Vein endothelial cell (primary cell): ENCODE measurements around the gene KCNMA1.

- CAGE, long polyA plus RNA = no peak
Observed at GRCh38 chr10:75112381-75112724, 897 bp downstream of the SAMD8 start.

DNA sequence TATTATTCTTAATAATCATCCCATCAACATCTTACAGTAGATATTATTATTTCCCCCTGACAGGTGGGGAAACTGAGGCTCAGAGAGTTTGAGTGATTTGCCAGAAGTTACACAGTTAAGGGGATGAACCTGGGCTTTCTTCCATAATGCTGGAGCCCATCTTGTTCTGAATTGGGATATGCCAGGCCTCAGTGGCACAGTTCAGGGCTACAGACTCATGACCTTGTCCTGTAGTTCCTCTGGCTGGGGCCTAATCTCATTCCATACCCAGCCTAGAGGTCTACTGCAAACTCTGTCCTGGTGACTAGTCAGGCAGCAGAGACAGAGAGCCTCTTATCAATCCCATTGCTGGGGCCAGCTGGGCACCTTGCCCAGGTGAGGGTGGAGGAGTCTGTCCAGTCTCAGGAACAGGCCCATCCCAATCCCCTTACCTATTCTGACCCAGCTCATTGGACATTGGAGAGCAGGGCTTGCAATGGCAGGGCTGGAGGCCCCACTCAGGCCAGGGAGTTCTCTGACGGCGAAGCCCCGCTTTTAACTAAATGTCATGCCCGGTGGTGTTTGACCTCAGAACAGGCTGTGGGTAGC lies 28.0 kb upstream of the COMTD1 start:
- CAGE, long polyA plus RNA = no peak

GRCh38 chr10:75400284-75400774 lies 1.2 kb downstream of the ZNF503 start:
- CAGE, long polyA plus RNA = no peak

DNA sequence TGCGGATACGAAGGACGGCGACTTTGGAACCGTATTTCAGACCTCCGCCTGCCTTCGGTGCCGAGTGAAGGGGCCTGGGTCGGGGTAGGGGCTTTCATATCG lies 938 bp downstream of the ZNF503 start:
- CAGE, long polyA plus RNA = no peak

GRCh38 chr10:75408498-75408943 lies 7.0 kb upstream of the ZNF503 start:
- CAGE, long polyA plus RNA = no peak

GRCh38 chr10:75408944-75410011 lies 7.7 kb upstream of the ZNF503 start:
- CAGE, long polyA plus RNA = no peak

DNA sequence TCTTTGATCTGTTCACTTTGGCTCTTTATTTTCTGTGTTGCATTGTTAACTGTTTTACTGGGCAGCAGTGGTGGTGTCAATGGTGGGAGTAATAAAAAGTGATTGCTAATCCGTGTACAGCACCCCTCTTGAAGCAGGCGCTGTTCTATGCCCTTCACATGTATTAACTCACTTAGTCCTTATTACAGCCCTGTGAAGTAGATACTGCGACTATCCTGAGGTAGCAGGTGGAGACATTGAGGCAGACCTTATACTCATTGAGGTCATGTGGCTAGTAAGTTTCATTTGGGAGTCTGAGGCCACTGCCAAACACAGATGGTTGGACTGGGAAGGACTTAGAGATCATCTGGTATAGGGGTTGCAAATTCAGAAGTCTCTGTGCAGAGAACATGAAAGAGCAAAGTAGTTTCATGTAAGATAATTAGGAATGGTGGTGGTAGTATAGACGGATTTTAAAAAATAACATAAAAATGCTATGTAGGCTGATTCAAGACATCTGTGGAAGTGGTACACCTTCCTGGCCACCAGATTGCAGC lies 90.6 kb downstream of the LRMDA start:
- CAGE, long polyA plus RNA = no peak

DNA sequence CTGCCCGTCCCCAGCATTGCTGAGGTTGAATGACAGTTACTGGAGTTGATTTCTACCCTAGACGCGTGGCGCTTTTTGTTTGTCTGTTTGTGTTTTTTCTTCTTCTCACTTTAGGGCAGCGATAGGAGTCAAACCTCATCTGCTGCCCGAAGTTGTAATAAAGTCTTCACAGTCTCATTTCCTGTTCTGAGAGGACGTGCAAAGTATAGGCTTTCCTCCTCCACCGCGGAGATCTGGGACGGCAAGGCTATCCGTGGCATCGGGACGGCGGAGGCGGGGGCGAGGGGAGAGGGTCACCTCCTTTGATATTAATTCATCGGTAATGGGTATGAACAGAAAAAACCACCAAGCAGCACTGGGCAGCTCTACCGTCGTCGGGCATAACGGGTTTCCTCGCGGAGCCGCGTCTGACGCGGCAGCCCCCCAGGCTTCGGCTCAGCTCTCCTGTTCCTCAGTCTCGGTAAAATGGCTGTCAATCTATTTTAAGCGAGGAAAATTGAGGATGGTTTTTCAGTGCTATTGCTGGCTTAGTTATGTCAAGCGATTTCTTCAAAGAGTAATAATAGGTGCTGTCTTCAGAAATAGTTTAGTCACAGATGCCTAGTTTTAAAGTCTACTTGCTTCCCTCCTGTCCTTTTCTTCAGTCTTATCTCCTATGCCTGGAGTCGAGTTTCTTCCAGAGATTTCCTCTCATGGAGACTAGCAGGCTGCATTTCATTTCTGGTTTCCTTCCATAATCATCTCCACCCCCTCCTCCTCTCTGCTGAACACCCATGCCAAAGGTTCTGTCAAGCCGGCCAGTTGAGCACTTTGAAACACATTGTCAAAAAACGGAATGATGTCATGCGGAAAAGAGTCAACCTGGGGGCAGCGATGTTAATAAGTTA lies 161.1 kb downstream of the LRMDA start:
- CAGE, long polyA plus RNA = no peak

DNA sequence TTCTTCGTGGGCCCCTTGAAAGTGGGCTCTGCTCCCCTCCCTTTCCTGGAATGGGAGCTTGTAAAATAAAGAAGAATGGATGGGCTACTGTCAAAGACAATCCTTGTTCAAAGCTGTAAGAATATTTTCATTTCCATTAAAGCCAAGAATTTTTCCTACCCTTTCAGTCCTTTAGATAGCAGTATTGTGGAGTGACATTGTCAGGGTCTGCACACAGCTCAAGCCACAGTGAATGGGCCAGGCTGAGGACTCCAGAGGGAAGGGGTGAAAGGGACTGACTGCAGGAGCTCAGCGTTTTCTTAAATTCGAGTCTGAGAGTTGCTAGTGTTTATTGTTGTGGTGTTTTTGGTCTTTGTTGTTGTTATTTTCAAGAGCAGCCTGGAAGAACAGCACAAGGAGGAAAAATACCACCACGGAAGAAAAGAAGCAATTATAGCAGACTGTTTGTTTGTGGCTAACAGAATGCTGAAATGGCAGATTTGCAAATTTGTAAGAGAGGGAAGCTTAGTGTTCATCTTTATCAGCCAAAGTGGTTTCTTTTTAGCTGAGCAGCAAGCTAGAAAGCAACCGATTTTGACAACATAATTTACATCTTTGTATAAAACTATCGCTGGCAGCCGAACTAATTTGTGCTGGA lies 192.0 kb downstream of the LRMDA start:
- CAGE, long polyA plus RNA = no peak

DNA sequence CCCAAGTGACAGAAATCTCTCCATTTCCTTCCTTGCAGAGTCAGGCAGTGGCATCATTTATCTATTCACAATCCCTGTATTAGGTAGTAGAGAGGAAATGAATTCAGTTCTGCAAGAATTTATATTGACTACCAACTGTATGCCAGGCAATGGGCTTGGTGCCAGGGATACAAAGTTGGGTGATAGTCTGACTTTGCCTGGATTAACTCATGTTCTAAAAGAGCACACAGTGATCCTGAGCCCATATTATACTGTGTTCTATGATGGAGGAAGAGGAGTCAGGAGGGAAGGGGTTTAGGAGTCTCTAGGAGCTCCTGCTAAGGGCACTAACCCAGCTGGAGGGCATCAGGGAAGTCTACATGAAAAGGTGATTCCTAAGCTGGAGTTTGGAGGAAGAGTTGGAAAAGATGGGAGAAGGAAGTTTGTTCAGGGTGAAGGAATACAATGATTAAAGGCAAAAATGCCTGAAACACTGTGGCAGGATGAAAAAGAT lies 232.9 kb downstream of the LRMDA start:
- CAGE, long polyA plus RNA = no peak

DNA sequence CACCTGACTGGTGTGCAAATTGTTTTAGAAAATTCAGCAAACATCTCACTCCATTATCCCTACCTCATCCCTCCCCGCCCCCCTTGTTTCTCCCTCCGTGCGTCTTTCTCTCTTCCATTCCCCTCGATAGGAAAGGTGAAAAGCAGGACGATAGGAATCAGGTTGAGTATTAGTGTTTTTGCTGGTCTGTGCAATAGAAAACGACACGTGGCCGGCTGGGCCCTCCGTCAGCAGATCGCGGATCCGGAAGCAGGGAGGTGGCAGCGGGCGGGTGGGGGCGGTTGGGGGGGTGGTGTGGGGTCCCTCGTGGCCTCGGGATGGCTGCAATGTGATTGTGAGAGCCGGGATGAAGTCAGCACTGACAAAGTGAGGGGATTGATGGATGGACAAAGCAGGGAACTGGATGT lies 280.7 kb downstream of the LRMDA start:
- CAGE, long polyA plus RNA = no peak

- CAGE, long polyA plus RNA = no peak
Observed at GRCh38 chr10:76150133-76151245, 719.1 kb downstream of the LRMDA start.

DNA sequence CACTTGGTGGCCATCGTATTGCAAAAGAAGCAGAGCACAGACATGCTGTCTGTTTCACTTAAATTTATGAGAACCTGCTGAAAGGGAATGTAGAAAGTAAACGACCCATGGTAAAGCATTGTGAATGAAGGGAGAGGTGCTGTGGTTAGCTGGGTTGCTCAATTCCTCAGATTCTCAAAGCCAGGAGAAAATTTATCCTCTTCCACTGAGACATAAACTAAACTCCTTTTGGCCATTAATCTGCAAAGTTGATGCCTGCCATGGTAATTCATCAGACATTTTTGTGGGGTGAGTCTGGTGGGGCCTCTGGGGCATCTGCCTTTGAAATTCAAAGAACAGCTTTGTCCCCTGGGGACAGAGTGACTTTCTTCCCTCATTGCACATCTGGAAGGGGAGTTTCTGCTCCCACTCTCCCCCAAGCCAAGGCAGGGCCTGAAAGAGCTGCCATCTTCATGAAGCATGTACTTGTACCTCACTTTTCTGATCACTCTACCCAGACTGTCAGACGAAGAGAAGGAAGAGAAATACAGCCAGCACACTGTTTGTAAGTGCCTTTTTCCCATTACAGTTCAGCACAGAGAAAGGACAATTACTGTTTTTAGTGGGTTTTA lies 951.1 kb downstream of the LRMDA start:
- CAGE, long polyA plus RNA = no peak

GRCh38 chr10:77037432-77037698 lies 600.2 kb downstream of the KCNMA1 start:
- CAGE, long polyA plus RNA = no peak

DNA sequence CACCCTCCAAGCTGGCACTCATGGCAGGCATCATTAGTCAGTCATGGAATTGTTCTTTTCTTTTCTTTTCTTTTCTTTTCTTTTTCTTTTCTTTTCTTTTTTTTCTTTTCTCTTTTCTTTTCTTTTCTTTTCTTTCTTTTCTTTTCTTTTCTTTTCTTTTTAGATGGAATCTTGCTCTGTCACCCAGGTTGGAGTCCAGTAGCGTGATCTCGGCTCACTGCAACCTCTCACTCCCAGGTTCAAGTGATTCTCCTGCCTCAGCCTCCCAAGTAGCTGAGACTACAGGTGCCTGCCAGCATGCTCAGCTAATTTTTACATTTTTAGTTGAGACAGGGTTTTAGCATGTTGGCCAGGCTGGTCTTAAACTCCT lies 250.1 kb downstream of the KCNMA1 start:
- CAGE, long polyA plus RNA = no peak

DNA sequence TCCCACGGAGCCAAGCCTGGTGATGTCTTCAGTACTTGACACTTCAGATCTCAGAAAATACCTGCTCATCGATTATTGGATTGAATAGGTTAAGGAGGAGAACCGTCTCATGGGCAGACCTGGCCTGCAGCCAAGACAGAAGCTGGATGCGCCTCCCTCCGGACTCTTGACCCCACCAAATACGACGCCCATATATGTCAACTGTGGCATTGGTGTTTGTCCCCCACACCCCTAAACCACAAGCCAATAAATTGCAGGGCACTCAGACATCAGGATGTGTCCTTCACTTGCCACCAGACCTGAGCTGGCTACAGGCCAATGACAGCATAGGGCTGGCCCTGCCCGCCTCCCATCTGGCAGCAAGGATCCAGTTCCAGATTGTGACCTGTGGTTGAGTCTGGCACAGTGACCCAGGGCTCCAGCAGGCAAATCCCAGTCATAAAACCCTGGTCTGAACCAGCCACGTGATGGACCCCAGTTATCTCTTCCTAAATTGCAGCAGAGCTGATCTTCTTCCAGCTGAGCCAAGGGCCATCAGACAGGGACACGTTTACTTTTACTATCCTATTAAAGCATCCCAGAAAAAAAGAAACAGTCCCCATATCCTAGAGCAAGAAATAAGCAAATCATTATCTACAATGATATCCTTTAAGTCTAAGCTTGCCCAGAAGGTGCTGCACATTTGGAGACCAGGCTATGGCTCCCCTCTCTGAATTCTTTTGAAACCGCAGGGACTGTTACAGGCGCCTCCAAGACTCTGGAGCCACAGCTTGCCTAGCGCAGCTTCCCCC lies 157.5 kb downstream of the KCNMA1 start:
- CAGE, long polyA plus RNA = no peak

DNA sequence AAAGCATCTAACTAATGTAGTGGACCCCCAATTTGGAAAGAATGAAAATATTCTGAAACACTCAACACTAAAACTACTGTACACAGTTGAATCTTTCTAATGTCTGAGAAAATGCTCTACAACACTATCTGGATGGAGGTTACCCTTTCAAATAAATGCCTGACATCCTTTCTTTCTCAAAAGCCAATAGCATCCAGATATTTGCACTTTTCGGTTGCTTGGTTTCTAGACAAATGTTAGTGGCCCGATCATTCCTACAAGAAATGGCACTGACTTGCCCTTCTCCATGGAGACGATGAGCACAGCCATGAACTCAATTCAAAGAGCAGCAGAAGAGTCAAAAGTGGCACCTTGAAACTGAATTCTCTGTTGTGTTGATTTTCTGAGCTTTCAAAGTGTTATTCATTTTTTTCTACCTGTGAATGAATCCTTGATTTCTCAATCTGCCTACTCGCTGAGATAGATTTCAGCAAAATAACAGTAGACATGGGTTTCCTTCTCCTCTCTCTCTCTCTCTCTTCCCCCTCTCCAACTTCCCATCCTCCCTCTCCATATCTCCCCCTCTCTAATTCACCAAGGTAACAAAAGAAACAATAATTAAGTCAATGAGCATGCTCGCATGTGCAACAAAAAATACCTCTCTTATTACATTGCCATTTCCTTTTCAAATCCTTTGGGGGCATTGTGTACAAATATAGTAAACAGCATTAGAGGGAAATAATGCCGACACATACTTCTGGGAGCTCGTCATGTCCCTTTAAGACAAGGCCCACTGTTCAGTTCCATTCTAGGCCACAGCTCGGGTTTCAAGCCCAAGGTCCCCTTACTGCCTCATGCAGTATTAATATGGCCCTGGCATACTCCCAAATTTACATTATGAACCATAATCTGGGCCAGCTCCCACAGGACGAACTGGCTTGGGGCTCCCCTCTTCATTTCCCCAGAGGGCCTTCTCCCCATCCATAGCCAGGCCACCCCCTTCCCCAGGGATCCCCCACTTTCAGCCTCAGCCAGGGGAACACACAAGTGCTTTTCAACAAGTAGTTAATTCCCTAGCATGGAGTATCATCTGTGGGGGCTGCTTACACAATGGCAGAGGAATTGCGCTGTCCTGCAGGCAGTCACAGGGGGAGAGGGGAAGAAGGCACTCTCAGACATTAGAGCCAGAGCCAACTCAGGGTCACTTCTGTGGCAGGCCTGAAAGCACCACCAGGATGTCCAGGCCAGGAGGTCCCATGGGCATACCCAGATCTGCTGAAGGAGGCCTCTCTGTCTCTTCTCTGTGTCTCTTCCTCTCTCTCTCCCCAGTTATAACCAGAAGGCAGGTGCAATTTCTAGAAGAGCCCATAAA lies 110.8 kb downstream of the KCNMA1 start:
- CAGE, long polyA plus RNA = no peak

- CAGE, long polyA plus RNA = no peak
Observed at GRCh38 chr10:77637108-77638172, at the start of gene KCNMA1. TSS of gene KCNMA1 (minus strand) at chr10:77637808.

DNA sequence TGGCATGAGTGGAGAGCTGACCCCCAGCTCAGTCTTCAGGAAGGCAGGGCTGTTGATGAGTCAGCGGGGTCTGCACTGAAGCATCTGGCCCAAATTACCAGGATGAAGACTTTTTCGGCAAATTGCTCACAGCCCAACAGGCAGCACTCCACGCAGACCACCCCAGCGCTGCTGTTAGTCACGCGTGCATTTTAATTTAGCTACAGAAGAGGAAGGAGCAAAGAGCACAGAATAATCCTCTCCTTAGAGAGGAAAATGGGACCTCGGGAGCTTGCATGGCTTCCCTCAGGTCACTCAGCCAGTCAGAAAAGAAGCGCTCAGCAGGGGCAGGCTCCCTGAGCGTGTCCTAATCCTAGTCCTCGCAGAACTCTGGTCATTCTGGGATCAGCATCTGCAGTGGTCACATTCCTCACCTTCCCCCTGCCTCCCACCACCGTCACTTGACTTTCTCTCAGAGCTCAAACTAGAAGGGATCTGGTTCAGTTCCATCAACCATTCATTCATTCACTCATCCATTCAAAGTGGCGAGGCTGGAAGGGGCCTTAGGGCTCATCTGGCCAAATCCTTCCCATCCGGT lies 76.4 kb upstream of the KCNMA1 start:
- CAGE, long polyA plus RNA = no peak

- CAGE, long polyA plus RNA = no peak
Observed at GRCh38 chr10:77788433-77788957, 138.1 kb downstream of the DLG5 start.